Left common carotid artery plus branches (tissue), 1 donor: ENCODE data around the gene USP25.

- PRO-cap, result no peak
Measured at GRCh38 chr21:6109705-6110336, 4411.6 kb upstream of the TPTE start.

- PRO-cap, result no peak
Measured at GRCh38 chr21:6318208-6318775, 4203.1 kb upstream of the TPTE start.

DNA sequence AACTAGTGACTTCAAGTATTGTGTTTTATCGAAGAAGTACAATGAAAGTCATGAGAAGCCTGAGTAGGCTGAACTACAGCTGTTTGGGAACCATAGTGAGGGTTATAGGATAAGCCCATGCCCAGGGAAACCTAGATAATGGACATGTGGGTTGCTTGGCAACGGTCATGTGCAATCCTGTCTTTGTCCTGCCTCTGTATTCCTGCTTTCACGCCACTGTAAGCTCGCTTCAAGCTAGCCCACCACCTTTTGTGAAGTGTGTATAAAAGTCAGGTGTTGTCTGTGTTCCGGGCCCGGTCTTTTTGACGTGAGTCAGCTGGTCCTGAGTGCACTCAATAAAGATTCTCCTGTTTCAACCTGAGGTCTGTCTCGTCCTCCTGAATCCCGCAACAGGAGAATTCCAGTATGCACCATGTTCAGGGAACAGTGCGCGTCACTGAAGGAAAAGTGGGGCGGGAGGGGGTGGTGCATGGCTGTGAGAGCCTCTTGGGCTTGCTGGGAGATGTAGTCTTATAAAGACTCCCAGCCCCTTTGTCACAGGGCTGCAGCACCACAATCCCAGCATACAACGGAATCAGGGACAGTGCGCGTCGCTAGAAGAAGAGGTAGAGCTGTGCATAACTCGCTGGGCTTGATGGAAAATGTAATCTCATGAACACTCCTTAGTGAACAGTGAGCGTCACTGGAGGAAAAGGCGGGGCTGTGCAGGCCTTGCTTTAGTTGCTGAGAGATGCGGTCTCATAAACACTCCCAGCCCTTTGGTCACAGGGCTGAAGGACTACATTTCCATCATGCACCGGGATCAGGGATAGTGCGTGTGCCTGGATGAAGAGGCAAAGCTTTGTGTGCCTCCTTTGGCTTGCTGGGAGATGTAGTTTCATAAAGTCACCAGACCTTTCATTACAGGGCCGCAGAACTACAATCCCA lies 4152.2 kb upstream of the TPTE start:
- PRO-cap, result no peak

DNA sequence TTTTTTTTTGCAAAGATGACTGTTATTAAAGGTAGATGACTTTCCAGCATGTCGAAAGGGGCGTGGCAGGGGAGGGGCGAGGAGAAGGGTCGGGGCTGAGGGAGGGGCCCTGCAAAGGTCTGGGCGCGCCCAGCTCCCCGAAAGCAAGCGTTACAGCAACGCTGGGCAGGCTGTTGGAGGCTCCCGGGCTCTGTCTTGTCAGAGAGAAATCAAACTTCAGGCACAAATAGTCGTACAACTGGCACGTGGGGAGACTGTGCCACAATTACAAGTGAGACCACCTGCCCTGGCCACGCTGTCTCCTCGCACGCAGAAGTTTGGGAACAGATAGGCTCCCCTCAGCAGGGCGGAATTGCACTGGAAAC lies 2907.7 kb upstream of the TPTE start:
- PRO-cap, result no peak

DNA sequence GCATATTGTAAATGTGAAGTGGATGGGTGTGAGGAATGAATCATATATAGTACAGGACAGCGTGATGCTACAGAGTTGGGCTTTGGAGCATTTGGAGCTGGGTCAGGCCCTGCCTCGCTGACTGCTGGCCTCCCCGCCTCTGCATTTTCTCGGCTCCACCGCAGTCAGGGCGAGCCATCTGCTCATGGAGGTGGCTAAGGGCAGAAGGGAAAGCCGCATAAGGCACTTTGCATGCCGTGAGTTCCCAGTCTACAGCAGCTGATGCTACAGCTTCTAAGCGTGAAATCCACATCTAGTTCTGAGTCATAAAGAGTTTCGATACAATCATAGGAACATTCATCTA lies 2768.0 kb upstream of the TPTE start:
- PRO-cap, result no peak

DNA sequence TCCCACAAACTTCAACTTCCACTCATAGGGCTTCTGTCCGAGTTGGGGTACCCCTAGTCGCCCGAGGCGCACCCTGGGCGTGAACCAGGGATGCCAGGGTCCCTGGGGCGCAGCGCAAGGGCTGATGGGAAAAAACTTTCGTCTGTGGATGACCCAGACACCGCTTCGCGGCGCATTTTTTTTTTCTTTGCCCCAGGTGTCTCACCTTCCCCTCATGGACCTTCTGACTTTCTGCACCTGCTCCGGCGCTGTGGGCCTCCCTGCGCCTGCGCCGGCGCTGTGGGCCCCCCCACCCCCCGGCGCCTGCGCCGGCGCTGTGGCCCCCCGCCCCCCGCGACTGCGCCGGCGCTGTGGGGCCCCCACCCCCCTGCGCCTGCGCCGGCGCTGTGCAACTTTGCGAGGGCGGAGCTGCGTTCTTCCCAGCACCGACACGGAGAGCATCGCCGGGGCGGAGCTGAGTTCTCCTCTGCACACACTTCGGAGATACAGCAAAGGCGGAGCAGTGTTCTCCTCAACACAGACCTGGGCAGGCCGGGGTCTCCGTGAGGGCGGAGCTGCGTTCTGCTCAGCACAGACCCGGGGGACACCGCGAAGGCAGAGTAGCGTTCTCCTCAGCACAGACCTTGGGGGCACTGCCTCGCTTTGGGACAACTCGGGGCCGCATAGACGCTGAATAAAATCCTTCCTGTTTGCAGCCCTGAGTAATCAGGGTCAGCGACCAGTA lies 1478.4 kb upstream of the TPTE start:
- PRO-cap, result no peak

DNA sequence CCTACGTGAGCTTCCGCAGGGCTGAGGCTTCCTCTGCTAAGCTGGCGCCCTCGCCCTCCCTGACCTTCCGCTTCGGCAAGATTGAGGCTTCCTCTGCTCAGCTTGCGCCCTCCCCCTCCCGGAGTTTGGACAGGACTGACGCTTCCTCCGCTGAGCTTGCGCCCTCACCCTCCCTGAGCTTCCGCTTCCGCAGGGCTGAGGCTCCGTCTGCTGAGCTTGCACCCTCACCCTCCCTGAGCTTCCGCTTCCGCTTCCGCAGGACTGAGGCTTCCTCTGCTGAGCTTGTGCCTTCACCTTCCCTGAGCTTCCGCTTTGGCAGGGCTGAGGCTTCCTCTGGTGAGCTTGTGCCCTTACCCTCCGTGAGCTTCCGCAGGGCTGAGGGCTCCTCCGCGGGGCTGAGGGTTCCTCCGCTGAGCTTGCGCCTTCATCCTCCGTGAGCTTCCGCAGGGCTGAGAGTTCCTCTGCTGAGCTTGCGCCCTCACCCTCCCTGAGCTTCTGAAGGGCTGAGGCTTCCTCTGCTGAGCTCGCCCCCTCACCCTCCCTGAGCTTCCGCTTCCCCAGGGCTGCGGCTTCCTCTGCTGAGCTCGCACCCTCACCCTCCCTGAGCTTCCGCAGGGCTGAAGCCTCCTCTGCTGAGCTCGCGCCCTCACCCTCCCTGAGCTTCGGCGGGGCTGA lies 753.6 kb upstream of the TPTE start:
- PRO-cap, result no peak

GRCh38 chr21:13360251-13360754 lies 249.3 kb upstream of the POTED start:
- PRO-cap, result no peak

DNA sequence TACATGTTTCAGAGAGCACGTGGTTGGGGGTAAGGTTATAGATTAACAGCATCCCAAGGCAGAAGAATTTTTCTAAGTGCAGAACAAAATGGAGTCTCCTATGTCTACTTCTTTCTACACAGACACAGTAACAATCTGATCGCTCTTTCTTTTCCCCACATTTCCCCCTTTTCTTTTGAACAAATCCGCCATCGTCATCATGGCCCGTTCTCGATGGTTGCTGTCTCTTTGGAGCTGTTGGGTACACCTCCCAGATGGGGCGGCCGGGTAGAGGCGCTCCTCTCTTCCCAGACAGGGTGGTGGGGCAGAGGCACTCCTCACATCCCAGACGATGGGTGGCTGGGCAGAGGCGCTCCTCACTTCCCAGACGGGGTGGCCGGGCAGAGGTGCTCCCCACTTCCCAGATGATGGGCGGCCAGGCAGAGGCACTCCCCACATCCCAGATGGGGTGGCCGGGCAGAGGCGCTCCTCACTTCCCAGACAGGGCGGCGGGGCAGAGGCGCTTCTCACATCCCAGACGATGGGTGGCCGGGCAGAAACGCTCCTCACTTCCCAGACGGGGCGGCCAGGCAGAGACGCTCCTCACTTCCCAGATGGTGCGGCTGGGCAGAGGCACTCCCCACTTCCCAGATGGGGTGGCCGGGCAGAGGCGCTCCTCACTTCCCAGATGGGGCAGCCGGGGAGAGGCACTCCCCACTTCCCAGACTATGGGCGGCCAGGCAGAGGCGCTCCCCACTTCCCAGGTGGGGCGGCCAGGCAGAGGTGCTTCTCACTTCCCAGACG lies 276.0 kb downstream of the LIPI start:
- PRO-cap, result no peak

- PRO-cap, result unidirectional peak, plus-strand start at chr21:14027443
Measured at GRCh38 chr21:14026925-14028254, 183.4 kb downstream of the LIPI start.

- PRO-cap, result no peak
Measured at GRCh38 chr21:14483428-14484755, 62.2 kb downstream of the SAMSN1 start.

- PRO-cap, result no peak
Measured at GRCh38 chr21:14676057-14676599, 130.0 kb upstream of the SAMSN1 start.

- PRO-cap, result no peak
Measured at GRCh38 chr21:14687215-14687659, 141.1 kb upstream of the SAMSN1 start.

DNA sequence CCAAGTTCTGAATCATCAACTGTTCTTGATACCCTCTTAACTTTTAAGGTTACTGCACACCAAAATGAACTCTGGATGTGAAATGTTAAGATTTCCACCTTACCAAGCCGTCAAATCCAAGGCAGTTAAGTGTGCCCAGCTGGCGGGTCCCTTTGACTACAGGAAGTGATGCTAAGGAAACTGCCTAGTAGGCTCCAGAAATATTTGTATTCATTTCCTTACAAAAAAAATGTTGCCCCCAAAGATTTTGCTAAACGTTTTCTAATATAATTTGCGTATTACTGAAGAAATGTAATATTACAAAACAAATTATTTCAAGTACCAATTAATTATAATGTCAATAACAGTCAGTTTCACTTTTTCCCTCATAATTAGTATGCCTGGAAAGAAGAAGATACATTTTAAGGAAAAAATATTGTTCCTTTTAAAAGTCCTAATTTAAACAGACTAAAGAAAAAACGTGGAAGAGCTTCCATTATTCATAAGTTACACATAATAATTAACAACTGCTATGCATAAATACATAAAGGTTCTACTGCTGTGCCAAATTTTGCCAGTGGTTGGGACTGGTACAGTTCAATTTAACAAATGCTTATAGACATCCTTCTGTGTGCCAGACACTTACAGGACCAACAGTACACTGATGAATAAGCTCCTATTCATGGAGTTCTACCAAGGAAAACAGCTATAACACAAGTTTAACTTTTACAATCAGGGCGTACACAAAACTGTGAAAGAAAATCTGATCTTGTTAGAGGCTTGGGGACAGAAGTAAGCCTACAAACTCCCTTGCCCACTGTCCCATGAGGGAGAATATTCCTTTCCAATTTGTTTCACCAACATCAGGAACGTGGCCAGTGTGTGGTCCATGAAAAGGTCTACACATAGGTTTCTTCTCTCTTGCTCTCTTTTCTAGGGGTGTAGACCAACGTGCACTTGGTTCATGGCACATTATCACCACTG lies 10.4 kb downstream of the NRIP1 start:
- PRO-cap, result no peak

DNA sequence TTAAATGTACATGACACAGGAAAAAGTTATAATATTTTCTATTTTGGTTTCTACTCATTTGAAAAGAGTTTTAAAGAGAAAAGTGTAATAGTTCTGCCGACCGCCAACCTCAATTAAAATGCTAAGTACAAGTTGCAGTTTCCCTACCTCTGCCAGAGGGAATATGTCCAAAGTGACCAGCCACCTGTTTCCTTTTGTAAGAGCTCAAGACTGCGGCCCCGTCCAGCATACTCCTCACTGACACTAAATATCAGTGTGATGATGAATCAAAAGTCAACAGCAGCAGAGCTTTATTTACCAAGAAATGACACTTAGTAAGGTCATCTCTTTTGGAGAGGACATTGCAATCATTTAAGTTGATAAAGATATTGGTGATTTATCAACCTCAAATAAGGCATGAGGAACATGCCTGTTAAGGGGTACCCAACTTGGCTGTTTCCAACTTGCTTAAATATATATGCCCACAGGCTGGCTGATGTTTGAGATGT lies 57.5 kb upstream of the NRIP1 start:
- PRO-cap, result no peak

DNA sequence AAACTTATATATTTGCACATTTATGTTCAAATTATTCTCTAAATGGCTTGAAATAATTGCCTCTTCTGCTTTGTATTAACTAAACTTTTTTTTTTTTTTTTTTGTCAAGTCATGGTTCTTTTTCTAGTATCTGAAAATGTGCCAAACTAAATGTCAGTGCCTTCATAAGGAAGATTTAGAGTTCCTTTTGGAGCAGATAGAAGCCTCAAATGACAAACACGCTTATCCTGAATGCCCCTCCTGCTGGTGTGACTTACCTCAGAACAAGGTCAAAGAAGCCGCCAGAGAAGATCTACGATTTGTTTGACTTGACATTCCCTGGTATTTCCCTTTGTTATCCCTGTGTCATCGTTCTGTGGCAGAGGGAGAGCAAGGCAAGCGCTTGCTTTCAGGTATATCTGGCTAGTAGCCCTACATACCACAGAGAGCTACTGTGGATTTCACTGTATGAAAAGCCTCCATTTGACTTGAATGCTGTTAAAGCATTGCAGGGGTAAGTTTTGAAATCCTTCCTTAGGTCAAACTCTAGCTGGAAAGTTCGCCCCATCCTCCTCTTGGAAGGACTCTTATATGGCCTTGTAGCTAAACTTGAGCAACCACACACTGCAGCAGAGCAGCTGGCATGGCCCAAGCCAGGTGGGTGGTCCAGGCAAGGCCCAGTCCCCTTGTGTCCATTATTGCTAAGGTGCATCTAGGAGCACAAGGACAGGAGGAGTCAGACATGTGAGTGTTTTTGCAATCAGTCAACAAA lies 285.5 kb upstream of the USP25 start:
- PRO-cap, result no peak

DNA sequence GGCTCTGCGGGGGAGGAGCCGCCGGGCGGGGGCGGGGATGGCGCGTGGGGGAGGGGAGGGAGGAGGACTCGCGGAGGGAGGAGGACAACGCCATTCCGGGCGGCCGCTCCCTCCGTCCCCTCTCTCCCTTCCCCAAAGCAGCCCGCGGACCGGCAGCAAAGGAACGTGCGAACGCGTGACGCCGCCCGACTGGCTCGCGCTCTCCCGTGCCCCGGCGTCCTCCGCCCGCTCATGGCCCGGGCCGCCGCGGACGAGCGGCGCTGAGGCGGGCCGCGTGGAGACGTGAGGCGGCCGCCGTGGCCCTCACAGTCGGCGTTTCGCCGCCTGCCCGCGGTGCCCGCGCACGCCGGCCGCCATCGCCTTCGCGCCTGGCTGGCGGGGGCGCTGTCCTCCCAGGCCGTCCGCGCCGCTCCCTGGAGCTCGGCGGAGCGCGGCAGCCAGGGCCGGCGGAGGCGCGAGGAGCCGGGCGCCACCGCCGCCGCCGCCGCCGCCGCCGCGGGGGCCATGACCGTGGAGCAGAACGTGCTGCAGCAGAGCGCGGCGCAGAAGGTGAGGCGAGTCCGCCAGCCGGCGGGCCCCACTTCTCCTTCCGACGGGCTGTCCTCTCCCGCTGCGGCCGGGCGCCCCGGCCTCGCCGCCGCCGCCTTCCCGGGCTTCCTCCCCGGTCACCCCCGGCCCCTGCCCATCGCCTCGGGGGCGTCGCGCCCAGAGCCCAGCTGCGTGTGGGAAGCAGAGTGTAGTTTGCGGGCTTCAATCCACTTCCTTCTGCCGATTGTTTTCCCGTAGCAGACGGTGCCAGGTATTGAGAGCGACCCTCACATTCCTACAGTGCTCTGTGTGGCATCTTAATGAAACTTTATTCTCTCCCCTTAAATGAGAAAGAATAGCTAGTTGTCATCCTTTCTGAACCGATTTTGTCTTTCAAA lies at the start of gene USP25:
Gene USP25, plus strand, starts transcription at position 93 of the 926 bp plus-strand sequence.
- PRO-cap, result bidirectional peak, plus-strand start at position 60 of the sequence, minus-strand start outside the sequence

DNA sequence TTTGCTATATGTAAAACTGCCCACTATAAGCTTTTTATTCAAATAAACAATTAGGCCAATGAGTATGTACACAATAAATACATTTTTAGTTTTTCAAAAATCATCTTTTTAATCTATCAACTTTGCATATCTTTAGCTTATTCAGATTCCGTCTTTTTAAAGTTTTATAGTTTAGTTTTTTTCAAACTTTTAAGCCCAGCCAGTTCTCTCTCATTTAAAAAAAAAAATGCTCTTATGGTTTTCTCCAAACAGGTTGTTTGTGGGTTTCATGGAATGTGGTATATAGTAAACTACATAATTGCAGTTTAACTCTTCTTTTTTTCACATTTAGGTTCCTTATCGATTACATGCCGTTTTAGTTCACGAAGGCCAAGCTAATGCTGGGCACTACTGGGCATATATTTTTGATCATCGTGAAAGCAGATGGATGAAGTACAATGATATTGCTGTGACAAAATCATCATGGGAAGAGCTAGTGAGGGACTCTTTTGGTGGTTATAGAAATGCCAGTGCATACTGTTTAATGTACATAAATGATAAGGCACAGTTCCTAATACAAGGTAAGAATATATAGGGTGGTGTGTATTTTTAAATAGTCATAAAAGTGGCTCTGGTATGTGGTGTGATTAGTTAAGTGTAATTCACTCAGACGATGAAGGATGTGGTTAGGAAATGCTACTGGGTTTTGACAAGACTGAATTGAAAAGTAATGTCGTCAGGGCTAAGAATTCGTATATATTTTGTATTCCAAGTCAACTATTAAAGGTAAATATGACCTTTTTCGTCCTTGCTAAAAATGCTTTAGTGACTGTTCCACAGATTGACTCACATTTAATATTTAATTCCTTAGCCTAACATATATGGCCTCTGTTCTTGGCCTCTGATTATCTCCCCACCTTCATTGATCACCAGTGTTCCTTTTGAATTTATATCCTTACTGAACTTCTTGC lies 101.6 kb downstream of the USP25 start:
- PRO-cap, result no peak

- PRO-cap, result no peak
Measured at GRCh38 chr21:16211607-16212432, 482.0 kb downstream of the USP25 start.

GRCh38 chr21:16280042-16280661 lies 550.4 kb downstream of the USP25 start:
- PRO-cap, result no peak